SJCRH30 (cell line): ENCODE results near the genes ARHGEF2, MEX3A and LMNA.

- RAMPAGE, long total RNA = no peak
These were observed 1.3 kb downstream of the RIT1 start for GRCh38 chr1:155909872-155910314.

- RAMPAGE, long total RNA = no peak
These were observed 2.0 kb downstream of the KHDC4 start for GRCh38 chr1:155932111-155932669.

- RAMPAGE, long total RNA = no peak
These were observed 4.5 kb downstream of the ARHGEF2 start for GRCh38 chr1:155973767-155974356.

- RAMPAGE, long total RNA = no peak
These were observed 1.0 kb downstream of the ARHGEF2 start for GRCh38 chr1:155977024-155978018.

GRCh38 chr1:155978019-155978982, at the start of gene ARHGEF2:
Gene ARHGEF2 (minus strand): TSS chr1:155978547.
- RAMPAGE, long total RNA = start-site peak on the minus strand at chr1:155978490-155978597, 662 and 59 reads in 2 replicates

GRCh38 chr1:155979434-155980611, 1.5 kb upstream of the ARHGEF2 start:
- RAMPAGE, long total RNA = no peak

DNA sequence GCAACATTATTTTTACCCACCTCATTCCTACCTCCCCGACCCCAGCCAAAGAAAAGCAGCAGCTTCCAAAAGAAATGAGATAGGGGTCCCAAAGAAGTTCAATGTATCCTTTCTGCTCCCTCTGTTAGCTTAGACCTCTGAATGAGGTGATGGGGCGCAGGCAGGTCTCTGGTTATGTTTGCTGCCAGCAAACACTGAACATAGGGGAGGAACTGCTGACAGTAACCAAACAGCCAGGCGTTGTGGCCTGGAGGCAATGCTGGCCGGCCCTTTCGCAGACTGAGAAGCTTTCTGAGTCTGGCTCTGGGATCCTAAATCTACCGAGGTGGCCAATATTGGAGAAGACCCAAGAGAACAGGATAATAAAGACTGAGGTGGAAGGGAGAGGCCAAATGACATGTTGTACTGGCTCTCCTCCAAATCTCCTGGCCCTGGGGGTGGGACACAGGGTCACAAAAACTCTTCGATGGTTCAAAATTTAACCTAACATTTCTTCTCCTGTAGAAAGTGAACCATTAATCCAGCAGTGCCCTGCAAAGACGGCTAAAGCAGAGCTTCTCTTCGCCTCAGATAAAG, 19.7 kb downstream of the SSR2 start:
- RAMPAGE, long total RNA = no peak

GRCh38 chr1:156011869-156012219, 8.9 kb downstream of the SSR2 start:
- RAMPAGE, long total RNA = no peak

DNA sequence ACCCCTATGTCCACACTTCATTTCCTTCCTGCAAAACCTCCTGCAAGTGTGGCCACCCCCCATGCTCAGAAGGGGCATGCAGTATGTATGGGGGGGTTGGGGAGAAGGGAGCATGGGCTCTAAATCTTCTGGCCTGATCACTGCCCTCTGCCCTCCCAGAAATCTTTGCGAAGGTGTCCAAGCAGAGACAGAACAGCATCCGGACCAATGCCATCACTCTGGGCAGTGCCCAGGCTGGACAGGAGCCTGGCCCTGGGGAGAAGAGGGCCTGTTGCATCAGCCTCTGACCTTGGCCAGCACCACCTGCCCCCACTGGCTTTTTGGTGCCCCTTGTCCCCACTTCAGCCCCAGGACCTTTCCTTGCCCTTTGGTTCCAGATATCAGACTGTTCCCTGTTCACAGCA, 9.0 kb downstream of the RAB25 start:
- RAMPAGE, long total RNA = no peak

GRCh38 chr1:156075182-156075560, 7.1 kb downstream of the MEX3A start:
- RAMPAGE, long total RNA = no peak

- RAMPAGE, long total RNA = no peak
These were observed 6.5 kb downstream of the MEX3A start for GRCh38 chr1:156075592-156076321.

DNA sequence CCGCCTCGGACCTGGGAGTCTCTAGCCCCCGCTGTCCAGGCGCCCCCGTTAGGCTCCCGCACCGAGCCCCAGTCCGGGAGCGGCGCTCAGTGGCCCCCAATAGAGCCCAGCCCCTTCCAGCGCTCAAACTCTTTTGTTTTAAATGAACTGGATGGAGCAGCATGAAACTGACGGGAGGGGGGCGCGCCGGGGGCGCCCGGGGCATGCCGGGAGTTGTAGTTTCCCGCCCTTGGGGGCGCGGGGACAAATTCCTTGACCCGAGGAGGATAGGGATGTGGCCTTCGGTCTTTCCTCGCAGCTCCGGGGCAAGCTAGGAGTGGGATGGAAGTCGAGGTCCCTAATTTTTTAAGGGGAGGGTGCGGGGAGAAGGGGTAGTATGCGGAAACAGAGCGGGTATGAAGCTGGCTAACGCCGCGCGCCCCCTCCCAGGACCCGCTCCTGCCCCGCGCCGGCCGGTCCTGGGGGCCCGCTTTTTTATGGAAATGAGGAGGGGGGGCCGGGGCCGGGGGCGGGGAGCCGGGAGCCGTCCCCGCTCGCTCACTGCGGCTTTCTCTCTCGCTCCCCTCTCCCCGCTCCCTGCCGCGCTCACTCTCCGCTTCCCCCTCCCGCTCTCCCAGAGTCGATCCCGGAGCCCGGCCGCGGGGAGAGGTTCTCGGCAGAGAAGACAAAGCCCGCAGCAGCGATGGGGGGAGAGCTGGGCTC, at the start of gene MEX3A:
Gene MEX3A (minus strand): TSS at position 135 of the 702 bp plus-strand sequence.
- RAMPAGE, long total RNA = no peak

GRCh38 chr1:156102905-156103473, 11.5 kb upstream of the LMNA start:
- RAMPAGE, long total RNA = no peak

- RAMPAGE, long total RNA = no peak
These were observed at the start of gene LMNA for GRCh38 chr1:156114652-156114943. Gene LMNA (plus strand): TSS chr1:156114711.

GRCh38 chr1:156128166-156128701, 13.7 kb downstream of the LMNA start:
- RAMPAGE, long total RNA = no peak

- RAMPAGE, long total RNA = no peak
These were observed 7.7 kb downstream of the SEMA4A start for GRCh38 chr1:156160694-156161933.

GRCh38 chr1:156238791-156238990, 3.3 kb upstream of the BGLAP start:
- RAMPAGE, long total RNA = no peak

- RAMPAGE, long total RNA = no peak
These were observed 2.9 kb downstream of the GLMP start for GRCh38 chr1:156292397-156293261.

- RAMPAGE, long total RNA = no peak
These were observed 37.4 kb downstream of the MEF2D start for GRCh38 chr1:156463213-156463568.

GRCh38 chr1:156465296-156465942, 35.2 kb downstream of the MEF2D start:
- RAMPAGE, long total RNA = no peak